Left lung (tissue), 1 donor: ENCODE measurements around a stretch of chr5.

DNA sequence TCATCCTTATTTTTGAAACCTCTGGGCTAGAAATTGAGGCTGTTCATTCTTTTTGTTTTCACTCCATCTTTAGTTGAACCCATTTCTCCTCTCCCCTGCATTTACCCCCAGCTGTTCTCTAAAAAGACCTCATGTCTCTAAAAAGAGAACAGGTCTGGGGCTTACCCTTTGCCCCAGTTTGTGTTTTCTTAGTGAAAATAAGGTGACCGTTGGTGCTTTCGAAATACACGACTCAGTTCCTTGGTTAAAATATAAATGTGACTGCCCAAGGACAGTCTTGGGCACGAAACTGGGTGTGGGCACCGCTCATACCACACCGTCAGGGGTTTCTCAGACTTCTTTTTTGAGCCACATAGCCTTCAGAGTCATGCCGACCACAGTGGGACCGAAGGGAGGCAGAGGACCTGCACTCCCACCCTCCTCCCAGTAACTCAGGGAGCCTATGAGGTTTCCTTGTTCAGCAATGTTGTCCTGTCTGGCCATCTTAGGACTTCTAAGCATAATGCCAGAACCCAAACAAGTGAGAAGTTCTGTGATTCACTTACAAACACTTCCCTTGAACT, 6.5 kb downstream of the SNX18 start:
- PRO-cap = no peak

- PRO-cap = no peak
Observed at GRCh38 chr5:54545062-54545637, 27.6 kb downstream of the SNX18 start.

DNA sequence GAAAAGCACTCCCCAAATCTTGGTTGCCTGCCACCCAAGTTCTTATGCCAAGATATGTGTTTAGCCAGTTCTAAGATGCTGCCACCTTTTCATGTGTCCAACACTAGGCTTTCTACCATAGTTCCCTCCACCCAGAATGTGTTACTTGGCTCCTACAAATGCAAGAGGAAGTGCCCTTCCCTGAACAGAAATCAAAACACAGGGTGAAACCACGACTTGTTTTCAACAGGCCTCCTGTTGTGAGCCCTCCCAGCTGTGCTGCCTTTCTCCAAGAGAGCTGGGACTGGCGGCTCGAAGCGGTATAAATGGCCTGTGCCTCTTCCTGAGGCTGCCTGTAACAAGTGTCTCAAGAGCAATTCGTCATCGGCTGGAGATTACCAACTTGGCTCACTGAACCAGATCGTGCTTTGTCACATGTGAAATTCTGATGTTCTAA, 129.1 kb downstream of the SNX18 start:
- PRO-cap = bidirectional peak, plus-strand start at position 187 of the sequence, minus-strand start at position 127 of the sequence

GRCh38 chr5:54772792-54773221, 212.6 kb downstream of the ESM1 start:
- PRO-cap = no peak

- PRO-cap = unidirectional peak, plus-strand start at chr5:54883679
Observed at GRCh38 chr5:54883314-54884021, 101.9 kb downstream of the ESM1 start.

DNA sequence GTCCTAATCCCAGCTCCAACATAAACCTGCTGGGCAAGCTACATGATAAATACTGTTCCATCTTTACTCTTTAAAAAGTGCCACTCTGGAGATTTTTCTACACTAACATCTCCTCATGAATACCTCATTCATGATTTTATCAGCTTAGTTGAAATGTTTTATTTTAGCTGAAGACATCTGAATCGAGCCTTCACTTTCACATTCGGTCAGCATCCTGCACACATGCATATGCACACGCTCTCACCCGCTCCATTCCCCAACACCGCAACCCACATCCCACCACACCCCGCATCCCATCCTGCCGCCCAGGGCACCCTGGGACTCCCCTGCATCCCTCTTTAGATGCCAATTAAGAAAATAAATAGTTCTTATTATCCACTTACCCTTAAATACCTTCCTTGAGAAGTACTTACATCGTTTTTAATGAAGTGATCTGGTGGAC, 38.0 kb downstream of the GZMK start:
- PRO-cap = no peak

DNA sequence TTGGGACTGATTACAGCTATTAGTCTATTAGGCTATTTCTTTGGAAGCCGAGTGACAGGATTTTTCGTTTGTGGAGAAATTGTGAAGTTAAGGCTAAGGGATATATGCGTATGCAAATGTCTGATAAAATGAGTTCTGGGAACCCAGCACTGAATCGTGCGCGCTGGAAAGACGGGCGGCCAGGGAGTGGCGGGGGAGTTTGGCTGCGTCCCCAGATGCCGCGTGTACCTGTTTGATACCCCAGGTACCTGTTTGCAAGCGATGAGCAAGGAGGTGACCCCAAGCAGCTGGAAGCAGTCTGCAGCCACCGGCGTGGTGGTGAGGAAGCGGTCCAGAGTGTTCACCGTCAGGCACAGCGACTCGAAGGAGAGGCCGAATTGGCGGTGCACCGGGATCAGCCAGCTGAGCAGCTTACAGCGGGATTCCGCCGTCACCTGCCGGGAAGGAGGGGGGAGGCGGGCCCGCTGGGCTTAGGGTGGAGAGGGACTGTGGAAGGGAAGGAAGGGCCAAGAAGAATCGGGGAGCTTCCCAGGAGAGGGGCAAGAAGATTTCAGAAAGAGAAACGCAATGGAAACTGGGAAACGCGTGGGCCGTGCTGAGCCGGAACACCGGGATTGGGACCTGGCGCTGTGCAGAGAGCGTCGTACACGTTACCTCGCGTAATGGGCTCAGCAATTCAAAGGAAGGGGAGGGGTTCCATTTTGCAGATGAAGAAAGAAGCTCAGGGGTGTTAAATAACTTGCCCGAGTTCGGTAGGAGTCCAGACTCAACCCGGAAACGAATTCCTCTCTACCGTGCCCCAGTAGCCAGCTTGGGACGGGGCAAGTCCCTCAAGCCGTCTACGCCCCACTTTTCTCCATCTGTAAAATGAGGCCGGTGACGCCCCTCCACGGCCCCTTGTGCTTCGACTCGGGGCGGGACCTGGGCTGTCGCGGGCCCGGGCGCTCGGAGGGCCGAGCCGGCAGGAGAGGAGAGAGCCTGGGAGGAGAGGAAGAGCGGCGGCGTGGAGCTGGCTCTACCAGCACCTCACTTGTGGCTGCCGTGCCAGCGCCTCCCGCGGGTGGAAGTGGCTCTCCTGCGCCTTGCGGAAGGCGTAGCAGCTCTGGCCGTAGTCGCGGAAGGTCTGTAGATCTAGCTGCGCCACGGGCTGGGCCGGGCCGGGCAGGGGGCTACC, 908 bp downstream of the CCNO start:
- PRO-cap = no peak

- PRO-cap = no peak
Observed at GRCh38 chr5:55233373-55233464, 189 bp downstream of the CCNO start.

DNA sequence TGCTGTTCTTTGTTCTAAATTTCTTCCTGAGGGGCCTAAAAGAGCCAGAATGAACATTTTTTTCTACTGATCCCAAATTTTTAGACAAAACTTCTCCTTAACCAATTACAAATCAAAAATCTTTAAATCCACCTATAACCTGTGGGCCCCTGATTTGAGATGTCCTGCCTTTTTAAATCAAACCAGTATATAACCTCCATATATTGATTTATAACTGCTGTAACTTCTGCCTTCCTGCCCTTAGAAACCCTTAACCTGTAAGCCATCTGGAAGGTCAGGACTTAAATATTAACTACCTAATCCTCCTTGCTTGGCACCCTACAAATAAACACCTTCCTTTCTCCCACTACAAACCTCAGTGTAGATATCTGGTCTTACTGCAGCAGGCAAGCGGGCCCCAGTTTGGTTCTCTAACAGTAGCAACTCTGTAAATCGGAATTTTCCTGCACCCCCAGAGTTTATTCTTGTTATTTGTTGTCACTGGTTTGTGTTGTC, 83.9 kb downstream of the MTREX start:
- PRO-cap = no peak

DNA sequence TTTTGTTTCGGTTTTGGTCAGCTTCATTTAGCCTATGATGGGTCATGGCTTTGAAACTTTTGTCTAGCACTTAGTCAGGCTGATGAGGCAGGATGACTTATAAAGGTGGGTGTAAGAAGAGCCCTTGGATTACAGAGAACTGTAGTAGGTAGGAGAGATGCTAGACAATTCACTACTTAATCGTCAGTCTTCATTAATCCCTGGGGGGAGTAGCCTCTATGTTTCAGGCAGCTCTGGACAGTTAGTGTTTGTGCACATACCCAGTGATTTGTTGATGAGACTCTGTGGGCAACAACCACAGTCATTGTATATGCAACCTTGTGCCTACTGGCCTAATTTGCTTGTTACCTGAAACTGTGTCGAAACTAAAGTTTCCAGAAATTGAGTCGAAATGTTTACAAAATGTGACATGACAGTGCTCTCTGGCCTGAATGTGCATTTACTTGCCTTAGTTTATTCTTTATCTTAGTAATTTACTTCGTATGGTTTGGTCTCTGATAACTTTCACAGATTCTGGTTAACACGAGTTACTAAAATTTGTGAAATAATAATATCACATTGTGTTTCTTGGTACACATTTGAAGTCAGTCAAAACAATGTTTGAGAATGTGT, 113.4 kb downstream of the MTREX start:
- PRO-cap = no peak

DNA sequence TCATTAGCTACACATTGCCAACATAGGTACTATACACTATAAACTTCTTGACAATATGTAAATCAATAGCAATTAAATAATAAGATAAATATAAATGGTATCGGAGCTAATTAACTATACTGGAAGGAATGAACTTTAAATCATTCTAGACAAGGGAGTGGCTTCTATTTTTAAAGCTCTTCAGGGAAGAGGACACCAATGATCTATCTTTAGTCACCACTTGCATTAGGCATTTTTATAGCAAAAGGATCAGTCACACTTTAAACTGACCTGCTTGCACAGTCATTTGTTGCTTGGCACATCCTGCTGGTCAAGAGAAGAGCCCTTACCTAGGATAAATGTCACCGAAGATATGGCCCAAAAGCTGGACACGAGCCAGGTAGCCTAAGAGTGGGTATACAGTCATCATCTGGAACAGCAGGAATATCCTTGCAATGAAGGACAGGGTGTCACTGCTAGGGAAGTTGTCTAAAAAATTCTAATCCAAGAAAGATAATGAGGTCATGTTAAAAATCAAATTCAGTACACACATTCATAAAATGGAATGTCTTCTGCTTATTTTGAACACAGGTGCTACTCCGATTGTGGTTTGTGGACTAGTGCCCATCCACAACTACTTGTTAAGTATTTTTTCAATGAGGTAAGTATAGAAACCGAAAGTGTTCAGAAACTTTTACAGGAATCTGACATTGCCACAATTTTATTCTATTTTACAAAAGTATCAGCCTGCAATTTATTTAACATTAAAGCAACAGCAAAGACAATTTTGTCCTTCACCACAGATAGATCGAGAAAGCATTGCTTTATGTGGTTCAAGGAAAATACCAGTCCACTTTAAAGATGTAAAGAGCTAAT, 78.5 kb downstream of the SLC38A9 start:
- PRO-cap = no peak

DNA sequence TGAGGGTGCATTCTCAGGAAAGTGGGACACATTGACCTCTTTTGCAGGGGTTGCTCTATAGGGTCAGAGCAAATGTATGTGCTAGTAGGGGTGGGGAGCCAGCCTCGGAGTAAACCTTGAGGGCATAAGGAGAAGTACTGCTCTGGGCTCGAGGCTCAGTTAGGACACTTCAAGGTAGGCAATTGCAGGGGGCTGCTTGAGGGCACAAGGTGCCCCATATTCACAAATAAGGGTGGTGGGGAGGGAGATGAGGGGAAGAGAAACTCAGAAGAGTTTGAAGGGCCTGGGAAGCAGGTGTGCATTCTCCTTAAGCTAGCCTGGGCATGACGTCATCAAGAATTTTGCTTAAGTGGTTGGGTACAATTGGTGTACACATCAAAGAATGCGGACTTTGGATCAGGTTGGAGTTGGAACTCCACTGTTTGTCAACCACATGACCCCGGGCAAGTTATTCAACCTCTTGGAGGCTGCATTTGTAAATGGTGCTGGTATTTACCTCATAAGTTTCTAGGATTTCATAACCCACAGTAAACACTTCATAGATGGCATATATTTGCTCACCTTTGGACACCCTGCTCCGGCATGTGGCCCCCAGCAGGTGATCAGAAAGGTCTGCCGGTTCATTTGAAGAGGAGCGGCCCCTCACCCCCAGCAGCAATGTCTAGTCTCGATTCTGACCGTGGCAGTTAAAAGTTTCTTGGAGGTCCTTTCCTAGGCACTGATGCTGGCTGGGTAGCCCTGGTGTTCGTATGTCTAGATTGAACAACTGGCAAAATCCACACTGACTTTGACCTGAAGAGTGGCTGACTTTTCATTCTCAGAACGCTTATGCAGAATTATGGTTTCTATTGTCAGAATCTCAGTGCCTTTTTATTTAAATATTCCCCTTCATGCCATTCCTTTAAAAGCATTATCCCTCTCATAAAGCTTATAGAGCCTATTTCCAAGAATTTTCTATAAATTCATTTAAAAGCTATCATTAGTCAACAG, 60.7 kb downstream of the IL6ST start:
- PRO-cap = no peak

DNA sequence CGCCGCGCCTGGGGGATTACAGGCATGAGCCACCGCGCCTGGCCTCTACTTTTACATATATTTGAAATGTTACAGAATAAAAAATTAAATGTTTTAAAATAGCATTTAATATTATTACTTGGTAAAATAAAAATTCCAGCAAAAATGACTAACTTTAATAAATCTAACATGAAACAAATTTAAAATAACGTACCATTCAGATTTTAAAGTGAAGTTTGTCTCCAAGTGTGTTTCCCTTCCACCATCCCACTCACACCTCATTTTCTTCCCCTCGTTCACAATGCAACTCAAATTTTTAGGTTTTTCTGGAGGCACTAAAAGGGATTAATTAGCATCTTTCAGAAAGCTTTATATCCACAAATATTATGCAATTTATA, 26.7 kb downstream of the IL6ST start:
- PRO-cap = no peak

GRCh38 chr5:55996757-55997280, 2.1 kb upstream of the IL6ST start:
- PRO-cap = no peak

GRCh38 chr5:56467249-56467668, 234.1 kb upstream of the ANKRD55 start:
- PRO-cap = no peak

- PRO-cap = no peak
Observed at GRCh38 chr5:56490871-56491421, 257.8 kb upstream of the ANKRD55 start.

- PRO-cap = no peak
Observed at GRCh38 chr5:56829009-56829497, 13.7 kb downstream of the MAP3K1 start.

GRCh38 chr5:57181224-57181687, 7.4 kb downstream of the GPBP1 start:
- PRO-cap = no peak

DNA sequence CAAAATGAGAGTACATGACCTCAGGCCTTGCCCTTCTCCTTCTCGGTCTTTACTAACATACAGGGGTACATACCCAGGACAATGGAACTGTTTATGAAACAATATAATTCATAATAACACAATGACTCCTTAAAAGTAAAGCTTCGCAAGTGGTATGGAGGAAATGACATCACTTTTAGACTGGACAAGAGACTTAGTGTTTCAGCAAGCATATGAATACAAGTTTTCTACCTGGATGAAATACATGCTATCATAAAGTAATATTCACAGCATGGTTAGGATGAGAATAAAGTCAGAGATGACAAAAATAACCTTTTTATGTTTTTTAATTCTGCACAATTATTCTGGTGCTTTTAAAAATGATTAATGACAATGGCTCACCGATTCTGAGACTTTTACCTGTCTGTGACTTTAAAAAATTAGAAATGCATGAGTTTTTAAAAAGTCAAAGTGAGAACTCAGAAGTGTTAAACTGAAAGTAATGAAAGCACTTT, 386.5 kb downstream of the PLK2 start:
- PRO-cap = no peak

- PRO-cap = no peak
Observed at GRCh38 chr5:58450704-58451057, 9.2 kb downstream of the PLK2 start.